Vagina (tissue), 1 donor: ENCODE data around the gene LYVE1.

GRCh38 chr11:10414714-10415136, 40.3 kb upstream of the AMPD3 start:
- PRO-cap = no peak
- RAMPAGE, long total RNA = no peak

DNA sequence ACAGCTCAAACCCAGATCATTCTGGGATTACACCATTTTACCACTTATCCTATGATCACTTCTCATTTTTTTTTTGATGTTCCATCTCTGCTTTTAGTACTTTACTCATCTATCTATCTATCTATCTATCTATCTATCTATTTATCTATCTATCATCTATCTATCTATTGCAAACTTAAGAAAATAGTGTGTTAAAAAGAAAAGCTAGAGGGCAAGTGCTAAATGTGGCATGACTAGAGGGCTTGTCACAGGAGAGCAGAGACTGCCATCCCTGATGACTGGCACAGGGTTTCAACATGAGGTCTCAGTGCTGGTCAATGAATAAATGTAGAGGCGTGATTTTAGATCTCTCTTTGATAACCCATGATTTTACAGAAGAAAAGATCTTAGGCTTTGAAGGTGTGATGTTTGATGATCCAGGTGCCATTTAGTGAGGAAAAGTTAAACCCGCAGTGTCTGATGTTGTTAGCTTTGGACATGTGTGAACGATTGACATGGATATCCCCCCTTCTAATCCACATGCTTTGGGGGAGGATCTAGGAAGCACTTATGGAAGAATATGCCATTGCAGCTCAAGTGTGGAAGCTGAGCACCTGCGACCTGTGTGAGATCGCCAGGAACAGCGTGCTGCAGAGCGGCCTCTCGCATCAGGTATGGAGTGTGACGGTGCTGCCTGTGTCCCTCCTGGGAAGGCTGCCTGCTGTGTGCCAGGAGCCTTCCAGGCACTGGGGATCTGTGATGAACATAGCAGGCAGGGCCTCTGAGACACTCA, 36.8 kb downstream of the RNF141 start:
- PRO-cap = no peak
- RAMPAGE, long total RNA = no peak

DNA sequence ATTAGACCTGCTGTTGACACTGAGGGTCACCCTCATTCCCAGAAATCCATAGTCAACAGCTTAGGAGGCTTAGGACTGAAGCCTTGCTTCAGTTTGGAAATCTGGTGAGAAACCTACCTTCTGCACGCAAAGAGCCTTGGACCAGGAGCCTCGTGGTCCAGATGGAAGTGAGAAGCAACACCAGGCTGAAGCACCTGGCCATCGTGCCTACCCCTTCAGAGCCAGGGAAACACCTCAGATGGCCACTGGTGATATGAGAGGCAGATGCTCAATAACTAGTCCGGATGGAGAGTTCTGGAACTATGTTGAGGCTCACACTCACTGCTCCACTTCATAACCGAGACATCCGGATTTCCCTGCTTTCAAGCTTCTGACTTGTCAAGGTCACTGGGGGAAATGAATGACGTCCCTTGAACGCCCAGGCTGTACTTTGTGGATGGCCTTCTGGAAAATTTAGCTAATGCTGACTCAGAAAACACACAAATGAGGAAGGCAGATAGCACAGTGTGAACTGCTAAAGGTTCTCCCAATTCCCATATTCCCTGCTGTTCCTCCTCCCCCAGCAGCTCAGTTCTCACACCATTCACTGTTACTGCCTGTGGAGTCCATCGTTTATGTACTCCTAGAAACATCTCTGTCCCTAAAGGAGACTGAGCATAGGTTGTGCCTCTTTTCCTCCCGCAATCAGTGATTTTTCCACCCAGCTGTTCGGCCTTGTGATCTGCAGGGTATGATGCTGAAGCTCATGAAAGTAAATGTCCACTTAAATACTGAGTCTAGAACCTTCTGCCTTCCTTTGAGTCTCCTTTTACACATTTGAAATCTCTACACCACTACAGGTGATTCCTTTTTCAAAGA, at the start of gene LYVE1:
LYVE1 (minus strand) TSS at position 335 of the 858 bp plus-strand sequence.
- PRO-cap = bidirectional peak, plus-strand start at position 482 of the sequence, minus-strand start at position 335 of the sequence
- RAMPAGE, long total RNA = start-site peak on the minus strand centred at position 248 of the sequence, 244 bp wide, 446 reads

DNA sequence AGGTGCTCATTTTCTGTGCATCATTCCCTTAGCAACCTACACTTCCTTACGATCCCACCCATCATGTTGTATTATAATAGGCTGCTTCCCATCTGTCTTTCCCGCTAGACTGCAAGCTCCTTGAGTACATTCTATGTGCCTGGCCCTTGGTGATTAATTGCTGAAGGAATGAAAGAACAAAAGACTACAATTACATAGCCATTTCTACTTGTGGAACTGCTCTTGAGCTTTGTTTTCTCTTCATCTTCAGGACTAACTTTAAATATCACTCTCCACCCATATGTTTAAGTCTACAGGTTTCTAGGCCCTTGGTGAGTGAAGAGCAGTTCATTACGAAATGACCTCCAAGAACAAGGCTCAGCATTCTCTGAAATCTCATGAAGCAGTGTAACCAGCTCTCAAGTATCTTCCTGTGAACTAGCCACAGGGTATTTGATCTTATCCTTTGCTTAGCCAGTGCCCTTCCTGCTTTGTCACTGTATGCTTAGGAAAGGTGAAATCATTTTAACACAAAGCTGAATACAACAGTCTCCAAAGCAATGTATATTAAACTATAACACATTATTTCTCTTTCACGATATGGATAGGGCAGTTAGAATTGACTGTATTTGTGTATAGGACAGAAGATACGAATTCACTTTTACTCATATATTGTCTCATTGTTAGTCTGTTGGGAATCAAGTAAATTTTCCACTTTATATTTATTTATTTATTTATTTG, 20.4 kb upstream of the LYVE1 start:
- PRO-cap = no peak
- RAMPAGE, long total RNA = no peak

DNA sequence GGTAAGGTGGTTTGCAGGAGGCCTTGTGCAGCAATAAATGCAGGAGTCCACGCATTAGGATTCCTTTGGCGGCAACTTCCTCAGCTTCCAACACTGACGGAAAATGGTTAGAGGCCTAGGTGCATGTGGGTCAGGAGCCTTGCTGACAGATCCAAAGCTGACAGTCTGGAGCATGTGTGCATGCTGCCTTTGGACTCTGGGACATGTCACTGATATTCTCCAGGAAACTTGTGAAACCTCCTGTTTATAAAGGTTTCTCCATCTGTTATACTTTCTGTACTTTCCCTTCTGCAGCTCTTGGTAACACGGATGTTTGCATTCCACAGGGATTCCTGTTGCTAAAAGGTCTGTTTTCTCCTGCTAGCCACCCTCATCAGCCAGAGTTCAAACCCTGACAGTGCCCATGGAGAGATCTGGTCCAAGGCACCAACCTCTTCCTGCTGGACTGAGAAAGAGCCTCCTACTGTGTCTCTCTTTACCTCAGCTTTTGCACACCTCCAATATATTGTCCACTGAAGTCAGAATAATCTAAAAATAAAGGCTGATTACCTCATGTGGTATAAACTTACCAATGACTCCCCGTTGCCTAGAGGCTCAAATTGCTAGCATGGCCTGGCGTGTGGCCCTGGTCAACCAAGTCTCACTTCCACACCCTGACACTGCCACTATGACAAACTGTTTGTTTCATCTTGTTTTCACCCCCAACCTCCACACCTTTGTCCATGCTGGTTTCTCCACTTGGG, 31.1 kb upstream of the LYVE1 start:
- PRO-cap = no peak
- RAMPAGE, long total RNA = no peak

- PRO-cap = no peak
- RAMPAGE, long total RNA = no peak
Observed at GRCh38 chr11:10604091-10604867, 35.8 kb upstream of the LYVE1 start.

DNA sequence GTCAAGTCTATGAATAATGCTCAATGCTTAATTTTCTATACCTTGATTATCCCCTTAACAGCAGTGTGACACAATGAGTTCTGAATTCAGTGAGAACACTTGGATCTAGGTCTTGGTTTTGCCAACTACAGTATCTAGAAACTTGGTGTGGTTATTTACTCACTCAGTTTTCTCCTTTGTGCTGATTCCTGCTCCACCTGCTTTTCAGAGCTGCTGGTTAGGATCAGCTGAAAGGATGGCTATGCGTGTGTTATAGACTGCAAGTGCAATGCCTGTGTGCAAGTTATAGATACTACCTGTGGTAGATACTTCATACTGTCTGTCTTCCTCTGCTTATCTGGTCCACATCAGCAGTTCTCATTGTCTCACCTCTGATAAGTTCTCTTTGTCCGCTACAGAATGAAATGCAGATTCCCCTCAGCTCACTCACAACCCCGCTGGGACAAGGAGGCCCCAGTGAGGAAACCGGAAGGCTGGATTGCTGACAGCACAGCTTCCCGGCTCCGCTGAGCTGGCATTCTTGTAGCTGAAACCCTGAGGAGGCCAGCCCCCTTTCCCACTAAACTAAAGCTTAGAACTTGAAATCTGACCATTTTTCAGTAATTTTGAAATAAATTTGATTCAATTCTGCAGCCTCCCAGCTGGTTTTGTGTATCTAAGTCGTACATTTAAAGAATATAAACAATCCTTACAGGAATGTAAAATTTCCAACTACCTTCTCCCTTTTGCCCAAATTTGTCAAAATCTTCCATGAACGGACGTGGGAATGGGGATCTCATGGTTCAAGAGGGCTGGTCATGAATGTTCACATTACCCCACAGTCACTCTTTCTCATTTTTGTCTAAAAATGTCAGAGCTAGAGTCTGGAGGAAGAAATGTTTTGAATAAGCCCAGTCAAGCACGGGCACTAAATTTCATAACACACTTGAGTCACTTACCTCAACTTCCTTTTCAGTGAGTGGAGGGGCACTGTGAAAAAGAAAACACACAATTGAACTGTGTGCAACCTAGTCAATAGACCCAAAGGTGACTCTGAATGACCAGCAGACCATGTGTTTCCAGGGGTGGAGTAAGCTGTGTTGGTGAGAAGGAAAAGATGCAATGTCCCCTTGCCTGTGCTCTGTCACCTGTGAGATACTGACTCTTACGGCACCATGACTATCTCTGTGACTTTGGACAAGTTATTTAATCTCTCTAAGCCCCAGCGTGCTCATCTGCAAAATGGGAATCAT, 37.8 kb upstream of the LYVE1 start:
- PRO-cap = no peak
- RAMPAGE, long total RNA = no peak

DNA sequence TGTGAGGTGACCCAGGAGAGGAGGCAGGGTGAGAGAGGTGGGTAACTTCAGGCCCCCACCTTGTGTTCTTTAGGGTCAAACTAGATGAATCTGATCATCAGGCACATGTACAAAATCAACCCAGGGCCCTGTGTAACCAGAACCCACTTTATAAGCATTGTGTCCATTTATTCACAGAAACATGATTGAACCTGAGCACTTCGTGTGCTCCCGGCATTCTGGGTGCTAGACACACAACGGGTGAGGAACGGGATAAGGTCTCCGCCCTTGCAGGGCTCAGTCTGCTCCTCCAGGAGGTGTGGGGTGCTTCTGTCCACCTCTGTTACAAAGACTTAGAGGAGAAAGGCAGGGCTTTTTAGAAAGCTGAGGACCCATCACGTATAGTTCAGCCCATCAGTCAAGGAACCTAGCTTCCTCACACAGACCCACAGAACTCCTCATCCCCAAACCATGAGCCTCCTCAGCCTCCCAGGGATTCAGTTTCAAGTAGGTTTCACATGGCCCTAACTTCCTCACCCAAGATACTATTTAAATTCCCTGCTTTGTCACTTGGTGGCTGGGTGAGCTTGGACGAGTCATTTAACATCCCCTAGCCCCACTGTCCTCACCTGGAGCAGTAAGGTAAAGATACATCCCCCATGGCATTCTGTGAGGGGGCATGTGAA, 2.4 kb downstream of the IRAG1 start:
- PRO-cap = no peak
- RAMPAGE, long total RNA = no peak

- PRO-cap = no peak
- RAMPAGE, long total RNA = start-site peak on the plus strand at chr11:10772557-10772584, 51 reads
Observed at GRCh38 chr11:10772317-10772738, 21.3 kb downstream of the CTR9 start.

GRCh38 chr11:10799874-10800390, 8.8 kb downstream of the EIF4G2 start:
- PRO-cap = no peak
- RAMPAGE, long total RNA = no peak

DNA sequence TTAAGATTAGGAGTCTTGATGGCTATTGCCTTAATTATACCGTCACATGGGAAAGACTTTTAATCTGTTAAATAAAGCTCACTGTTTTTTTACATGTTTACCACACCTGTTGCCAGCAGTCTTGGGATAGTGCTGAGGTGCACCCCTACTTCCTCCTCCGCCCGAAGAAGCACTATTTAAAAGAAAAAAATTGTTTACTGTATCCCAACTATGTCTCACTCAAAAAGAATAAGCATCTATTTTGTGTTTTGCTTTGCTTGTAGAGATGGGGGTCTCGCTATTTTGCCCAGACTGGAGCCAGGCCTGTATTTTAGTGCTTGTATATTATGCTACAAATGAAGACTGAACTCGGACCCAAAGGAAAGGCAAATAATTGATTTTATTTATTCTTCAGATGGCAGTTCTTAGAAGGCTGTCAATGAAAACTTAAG, 2.0 kb downstream of the EIF4G2 start:
- PRO-cap = no peak
- RAMPAGE, long total RNA = no peak

- PRO-cap = no peak
- RAMPAGE, long total RNA = no peak
Observed at GRCh38 chr11:10892288-10892785, 34.5 kb upstream of the ZBED5 start.

GRCh38 chr11:10908747-10909077, 50.9 kb upstream of the ZBED5 start:
- PRO-cap = no peak
- RAMPAGE, long total RNA = no peak

DNA sequence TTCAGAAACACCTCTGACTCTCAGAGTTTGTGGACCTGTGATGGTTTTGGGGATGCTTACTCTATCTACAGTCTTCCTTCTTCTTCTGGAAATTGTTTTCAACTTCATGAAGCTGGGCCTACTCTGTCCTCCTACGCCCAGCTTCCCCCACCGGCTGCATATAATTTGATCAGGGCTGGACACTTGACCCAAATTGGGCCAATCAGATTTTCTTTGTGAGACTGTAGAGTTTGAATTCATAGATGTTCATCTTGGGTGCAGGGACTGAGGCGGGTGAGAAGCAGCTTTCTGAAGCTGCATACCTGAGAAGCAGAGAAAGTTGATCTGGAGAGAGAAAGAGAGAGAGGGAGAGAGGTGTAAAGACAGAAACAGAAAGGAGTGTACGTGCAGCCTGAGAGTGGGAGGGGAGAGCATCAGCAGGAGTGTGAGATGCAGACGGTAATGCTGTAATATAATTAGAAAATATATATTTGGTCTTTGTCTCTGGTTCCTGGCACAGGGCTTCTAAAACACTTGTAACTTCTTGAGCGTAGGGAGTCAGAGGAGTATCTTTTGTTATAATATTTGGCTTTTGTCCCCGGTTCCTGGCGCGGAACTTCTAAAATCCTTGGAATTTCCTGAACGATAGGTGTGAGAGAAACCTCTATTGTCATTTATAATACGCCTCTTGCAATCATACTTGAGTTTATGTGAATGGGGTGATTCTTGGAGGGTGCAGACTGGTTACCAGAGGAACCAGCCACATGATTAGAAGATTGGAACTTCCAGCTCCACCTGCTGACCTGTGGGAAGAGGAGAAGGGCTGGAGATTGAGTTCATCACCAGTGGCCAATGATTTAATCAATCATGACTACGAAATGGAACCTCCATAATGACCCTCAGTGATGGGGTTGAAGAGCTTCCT, 53.9 kb upstream of the ZBED5 start:
- PRO-cap = no peak
- RAMPAGE, long total RNA = no peak

GRCh38 chr11:11279889-11280538, 73.0 kb downstream of the CSNK2A3 start:
- PRO-cap = no peak
- RAMPAGE, long total RNA = no peak

DNA sequence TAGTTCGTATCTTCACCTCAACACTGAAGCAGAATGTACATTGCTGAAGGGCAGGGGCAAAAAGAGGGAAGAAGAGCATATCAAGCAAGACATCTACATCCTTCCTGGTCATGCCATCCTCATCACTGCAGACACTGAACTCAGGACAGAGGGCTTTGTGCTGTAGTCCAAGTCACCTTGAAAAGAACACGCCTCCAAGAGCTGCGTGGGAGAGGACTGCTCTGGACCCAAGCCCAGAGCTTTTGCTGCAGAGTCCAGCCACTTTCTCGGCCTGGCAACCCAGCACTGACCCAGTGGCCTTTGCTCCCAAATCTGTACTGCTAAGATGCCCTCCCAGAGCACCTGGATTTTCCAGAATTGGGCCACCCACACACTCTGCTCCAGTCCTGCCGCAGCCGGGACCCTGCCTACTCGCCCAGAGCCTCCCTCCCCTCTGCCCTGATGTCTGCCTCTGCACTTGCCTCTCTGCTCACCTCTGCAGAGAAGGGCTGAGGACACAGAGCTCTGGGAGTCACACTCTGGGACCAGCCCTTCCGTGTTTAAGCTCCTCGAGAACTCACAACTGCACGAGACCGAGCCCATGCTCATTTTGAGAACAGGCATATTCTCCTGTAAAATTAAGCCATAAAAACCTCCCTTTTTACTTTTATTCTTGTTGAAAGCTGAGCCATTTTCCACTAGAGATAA, 83.7 kb upstream of the CSNK2A3 start:
- PRO-cap = no peak
- RAMPAGE, long total RNA = no peak

GRCh38 chr11:11582025-11582824, 39.6 kb downstream of the GALNT18 start:
- PRO-cap = no peak
- RAMPAGE, long total RNA = no peak

GRCh38 chr11:12047327-12047911, 39.0 kb upstream of the DKK3 start:
- PRO-cap = no peak
- RAMPAGE, long total RNA = no peak

- PRO-cap = no peak
- RAMPAGE, long total RNA = no peak
Observed at GRCh38 chr11:12127487-12127916, 17.1 kb downstream of the MICAL2 start.

- PRO-cap = no peak
- RAMPAGE, long total RNA = no peak
Observed at GRCh38 chr11:12133351-12133890, 23.0 kb downstream of the MICAL2 start.